Cytotoxic T cell (primary cell): Measurements from ENCODE around the gene ZNF708.

GRCh38 chr19:19059133-19059914, 4.5 kb upstream of the SLC25A42 start:
- PRO-cap, 2 experiments, result no peak in any of the 2 experiments

DNA sequence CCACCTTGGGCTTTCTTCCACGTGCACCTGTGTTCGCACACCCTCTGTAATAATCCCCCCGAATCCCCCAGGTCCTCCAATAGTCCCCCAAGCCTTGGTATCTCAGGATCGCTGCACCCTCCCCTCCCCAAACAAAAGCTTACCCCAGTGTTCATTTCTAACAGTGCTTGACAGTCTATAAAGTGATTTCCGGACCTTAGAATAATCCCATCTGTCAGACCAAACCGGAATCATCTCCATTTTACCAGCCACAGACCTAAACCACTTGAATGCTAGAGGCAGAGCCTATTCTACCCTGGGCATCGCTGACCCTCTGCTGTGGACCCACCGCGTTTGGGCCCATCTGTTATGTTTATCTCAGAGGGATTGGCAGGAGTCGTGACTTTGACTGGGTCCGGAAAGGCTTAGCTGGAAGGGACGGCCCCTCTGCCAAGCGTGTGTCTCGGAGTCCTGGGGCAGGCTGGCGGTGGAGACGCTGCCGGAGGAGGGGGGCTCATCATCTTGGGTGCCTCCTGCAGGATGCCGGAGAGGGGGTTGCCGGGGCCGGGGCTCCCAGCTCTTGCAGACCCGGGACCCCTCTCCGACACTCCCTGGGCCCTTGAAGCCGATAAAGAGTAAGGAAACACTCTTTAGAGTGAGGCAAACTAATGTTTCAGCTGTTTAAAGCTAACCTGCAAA, 1.1 kb downstream of the SLC25A42 start:
- PRO-cap, 2 experiments, result peak in 2 of 2 experiments; most common plus-strand start position 288 of the sequence (in 2); most common minus-strand start position 133 of the sequence (in 1)

GRCh38 chr19:19099246-19099799, 35.5 kb downstream of the SLC25A42 start:
- PRO-cap, 2 experiments, result no peak in any of the 2 experiments

DNA sequence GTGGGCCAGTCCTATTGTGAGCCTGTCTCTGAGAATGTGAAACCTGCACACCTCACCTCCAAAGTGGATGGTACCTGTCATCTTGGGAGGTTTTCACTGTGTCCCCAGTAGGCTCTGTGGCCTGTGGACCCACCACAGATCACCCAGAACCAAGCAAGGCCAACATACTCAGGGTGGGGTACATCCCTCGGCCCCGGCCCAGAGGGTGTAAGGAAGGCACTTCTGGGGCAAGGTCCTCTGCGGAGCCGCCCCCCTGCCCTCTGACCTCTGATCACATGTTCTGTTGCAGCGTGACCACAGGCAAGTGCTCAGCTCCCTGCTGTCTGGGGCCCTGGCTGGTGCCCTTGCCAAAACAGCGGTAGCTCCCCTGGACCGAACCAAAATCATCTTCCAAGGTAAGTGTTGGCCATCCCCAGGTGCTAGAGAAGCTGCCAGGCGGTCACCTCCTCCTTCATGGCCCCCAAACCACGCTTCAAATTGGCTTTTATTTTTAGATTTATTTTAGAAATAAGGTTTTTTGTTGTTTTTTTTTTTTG, 36.7 kb downstream of the TMEM161A start:
- PRO-cap, 2 experiments, result no peak in any of the 2 experiments

- PRO-cap, 2 experiments, result no peak in any of the 2 experiments
These were observed 15.2 kb downstream of the MAU2 start for GRCh38 chr19:19335605-19336523.

- PRO-cap, 2 experiments, result peak in 2 of 2 experiments; most common minus-strand start chr19:19373082 (in 1)
These were observed 32.5 kb upstream of the GATAD2A start for GRCh38 chr19:19372904-19373418.

DNA sequence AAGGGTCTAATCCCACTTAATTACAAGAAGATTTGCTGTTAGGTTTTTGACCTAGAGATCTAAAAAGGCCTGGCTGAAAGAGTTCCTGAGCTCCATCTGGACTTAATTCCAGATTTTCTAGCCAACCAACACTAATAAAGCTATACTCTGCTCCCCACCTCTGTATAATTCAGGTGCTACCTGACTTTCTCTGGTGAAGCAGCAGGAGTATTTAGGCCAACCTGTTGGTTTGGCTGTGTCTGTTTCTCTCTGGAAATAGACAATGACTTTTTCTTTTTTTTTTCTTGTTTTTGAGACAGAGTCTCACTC, 30.2 kb upstream of the GATAD2A start:
- PRO-cap, 2 experiments, result no peak in any of the 2 experiments

- PRO-cap, 2 experiments, result peak in 2 of 2 experiments; most common plus-strand start chr19:19385736 (in 2); most common minus-strand start chr19:19385319 (in 2)
These were observed 19.9 kb upstream of the GATAD2A start for GRCh38 chr19:19385127-19386461.

DNA sequence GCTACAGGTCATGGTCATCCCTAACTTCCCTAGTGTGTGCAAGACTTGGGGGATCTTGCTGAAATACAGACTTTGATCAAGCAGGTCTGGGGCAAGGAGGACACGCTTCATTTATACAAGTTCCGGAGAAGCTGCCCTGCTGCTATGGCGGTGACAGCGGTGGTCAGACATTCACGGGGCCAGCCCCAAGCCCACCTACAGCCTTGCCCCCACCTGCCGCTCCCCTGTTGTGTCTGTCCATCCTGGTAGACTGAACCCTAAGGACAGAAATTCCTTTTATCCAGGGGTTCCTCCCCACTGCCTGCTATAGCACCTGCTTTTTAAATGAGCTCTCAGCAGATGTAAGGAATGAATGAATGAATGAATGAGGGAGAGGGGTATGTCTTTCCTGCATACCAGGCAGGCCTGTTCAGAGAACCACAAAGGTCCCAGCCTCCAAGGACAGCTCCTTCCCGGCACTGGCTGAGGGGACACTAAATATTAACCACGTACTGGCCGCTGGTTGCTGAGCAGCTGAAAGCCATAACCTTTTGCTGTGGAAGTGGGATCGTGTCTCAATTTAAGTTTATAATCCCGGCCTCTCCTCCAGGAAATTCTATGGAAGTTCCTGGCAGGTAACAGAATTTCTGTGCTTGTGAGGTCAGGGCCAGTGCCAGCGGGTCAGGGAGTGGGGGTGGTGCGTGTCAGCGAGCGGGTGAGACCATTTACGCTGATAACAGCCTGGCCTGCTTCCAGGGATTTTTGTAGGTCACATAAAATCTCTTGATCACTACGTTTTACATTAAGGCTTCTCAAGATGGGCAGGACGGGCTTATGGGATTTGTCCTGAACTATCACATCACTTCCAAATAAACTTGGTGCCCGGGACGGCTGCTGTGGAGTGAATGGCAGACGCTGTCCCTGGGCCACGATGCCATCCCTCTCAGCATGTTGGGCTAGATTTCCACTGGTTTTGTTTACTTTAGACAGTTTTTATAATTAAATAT, 27.0 kb downstream of the TSSK6 start:
- PRO-cap, 2 experiments, result no peak in any of the 2 experiments

- PRO-cap, 2 experiments, result no peak in any of the 2 experiments
These were observed 8.9 kb downstream of the TSSK6 start for GRCh38 chr19:19506187-19507056.

- PRO-cap, 2 experiments, result no peak in any of the 2 experiments
These were observed 1.9 kb upstream of the YJEFN3 start for GRCh38 chr19:19526805-19527222.

- PRO-cap, 2 experiments, result peak in 2 of 2 experiments; most common plus-strand start chr19:19642805 (in 1); most common minus-strand start chr19:19642532 (in 1)
These were observed 693 bp downstream of the GMIP start for GRCh38 chr19:19642430-19643497.

DNA sequence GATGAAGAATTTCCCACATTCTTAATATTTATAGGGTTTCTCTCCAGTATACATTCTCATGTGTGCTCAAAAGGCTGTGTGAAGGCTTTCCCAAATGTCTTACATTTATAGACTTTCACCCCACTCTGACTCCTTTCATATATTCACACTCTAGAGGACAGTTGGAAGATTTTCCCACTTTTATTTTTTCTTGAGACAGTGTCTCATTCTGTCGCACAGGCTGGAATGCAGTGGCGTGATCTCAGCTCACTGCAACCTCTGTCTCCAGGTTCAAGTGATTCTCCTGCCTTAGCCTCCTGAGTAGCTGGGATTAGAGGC, 22.4 kb downstream of the ZNF14 start:
- PRO-cap, 2 experiments, result peak in 1 of 2 experiments; most common minus-strand start position 133 of the sequence (in 1)

DNA sequence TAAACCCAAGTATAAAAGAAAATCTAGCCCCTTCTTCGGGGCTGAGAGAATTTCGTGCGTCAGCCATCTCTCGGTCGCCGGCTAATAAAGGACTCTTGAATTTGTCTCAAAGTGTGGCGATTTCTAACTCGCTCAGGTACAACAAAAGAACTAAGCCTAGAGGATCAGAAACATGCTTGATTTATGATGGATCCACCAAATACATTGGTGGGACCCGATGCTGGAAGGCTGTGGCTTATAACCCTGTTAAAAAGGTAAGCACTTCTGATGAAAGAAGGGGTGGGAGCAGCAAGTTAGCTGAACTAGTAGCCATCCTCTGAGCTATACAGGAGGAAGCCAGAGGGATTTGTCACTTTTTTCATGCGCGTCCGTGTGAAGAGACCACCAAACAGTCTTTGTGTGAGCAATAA, 9.3 kb upstream of the ZNF90 start:
- PRO-cap, 2 experiments, result no peak in any of the 2 experiments

GRCh38 chr19:20284473-20284722, 117.4 kb downstream of the ZNF486 start:
- PRO-cap, 2 experiments, result no peak in any of the 2 experiments

DNA sequence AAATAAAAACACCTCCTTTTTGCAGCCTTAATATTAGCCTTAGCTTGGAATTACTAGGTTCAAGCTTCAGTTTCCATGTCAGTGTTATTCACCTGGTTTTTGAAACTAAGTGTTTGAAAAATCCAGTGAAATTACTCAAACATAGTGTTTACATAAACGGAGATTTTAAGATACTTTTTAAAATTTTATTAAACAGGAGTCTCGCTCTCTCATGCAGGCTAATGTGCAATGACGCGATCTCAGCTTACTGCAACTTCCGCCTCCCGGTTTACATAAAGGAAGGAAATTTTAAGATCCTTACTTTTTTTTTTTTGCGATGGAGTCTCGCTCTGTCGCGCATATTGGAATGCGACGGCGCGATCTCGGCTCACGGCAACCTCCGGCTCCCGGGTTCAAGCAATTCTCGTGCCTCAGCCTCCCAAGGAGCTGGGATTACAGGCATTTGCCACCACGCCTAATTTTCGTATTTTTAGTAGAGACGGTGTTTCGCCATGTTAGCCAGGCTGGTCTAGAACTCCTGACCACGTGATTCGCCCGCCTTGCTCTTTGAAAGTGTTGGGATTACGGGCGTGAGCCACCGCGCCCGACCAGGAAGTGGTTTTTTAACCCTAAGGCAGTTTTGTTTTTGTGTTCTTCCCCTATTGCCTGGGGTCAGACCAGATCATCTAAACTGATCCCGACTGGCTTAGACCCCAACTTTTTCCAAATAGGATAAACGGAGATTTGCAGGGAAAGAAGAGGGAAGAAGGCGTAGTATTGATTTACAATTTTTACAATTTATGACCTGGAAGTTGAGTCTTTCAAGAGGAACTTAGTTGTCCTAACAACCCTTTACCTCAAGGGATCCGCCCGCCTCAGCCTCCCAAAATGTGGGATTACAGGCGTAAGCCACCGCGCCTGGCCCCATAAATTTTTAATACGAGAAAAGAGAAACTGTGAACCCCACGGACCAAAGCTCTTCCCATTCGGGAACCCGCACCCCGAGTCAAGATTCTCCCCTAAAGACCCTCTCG, 142.1 kb downstream of the ZNF737 start:
- PRO-cap, 2 experiments, result no peak in any of the 2 experiments

- PRO-cap, 2 experiments, result no peak in any of the 2 experiments
These were observed 55.8 kb downstream of the ZNF431 start for GRCh38 chr19:21197562-21198023.

- PRO-cap, 2 experiments, result no peak in any of the 2 experiments
These were observed 65.4 kb downstream of the ZNF708 start for GRCh38 chr19:21263786-21264318.

DNA sequence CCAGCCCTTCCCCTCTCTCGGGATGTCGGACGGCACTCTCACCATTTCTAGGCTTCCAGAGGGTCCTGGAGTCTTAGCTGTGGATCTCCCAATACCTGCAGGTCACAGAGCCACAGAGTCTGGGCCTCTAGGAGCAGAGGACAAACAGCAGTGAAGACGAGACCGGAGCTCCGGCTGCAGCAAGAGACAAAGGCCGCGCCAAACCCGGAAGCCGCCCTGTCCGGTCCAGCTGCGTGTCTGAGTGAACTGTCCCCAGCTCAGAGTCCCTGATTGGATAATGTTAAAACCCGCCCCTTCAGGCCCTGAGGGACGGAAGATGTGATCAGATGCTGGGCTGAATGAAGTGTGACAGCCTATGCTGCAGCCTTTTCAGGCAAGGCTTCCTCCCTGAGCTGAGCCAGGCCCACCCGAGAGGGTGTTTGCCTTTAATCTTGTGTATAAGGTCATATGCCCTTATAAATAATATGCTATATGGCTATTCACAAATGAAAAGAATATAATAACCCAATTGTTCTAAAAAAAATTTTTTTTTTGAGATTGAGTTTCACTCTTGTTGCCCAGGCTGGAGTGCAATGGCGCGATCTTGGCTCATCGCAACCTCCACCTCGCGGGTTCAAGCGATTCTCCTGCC, at the start of gene ZNF708:
TSS of gene ZNF708 (minus strand) at position 243 of the 631 bp plus-strand sequence.
- PRO-cap, 2 experiments, result peak in 2 of 2 experiments; most common plus-strand start position 353 of the sequence (in 1); most common minus-strand start position 243 of the sequence (in 2)

- PRO-cap, 2 experiments, result no peak in any of the 2 experiments
These were observed 42.5 kb downstream of the ZNF493 start for GRCh38 chr19:21439110-21440190.